GM06990 (cell line): ENCODE measurements around the gene CLN5.

DNA sequence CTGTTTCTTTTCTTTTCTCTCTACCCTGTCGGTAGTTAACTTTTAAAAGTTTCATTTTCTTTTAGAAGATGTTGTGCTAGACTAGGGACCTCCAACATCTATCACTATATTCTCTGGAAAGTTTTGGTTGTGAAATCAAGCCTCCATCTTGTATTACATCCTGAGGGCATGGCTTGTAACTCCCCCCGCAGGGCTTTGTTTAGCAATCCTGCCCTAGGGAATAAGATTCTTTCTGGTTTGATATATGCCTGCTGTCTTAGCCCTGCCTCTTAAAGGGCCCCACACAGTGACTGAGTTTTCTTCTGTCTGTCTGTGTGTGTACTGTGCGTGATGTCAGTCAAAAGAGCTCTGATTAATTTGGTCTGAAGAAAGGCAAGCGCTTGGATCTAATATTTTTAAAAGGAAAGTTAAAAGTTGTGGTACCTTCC lies 1027.4 kb upstream of the PCDH9 start:
- RRBS: no CpG with 5 or more reads among the region's 4 CpGs

DNA sequence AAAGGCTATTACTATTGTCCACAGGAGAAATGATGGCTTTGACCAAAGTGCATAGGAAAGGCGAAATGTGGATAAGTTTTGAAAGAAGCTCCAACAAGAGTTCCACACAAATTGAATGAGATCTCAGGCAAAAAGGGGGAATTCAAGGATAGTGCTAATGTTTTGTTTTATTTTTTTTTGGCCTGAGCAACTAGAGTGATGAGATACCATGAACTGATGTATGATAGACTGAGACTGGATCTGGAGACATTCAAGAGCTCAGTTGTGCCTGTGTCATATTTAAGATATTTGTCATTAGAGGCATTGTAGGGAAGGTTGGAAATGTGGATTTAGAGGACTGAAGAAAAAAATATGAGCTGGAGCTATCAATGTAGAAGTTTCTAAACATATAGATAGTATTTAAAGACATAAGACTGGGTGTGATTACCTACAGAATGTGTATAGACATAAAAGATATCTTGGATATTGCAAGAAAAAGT lies 457.7 kb downstream of the KLHL1 start:
- RRBS: no CpG with 5 or more reads among the region's 1 CpG

- RRBS: no CpG with 5 or more reads among the region's 4 CpGs
Measured at GRCh38 chr13:71479098-71479516, 387.9 kb downstream of the DACH1 start.

GRCh38 chr13:72773547-72773989 lies 8.1 kb downstream of the DIS3 start:
- RRBS: no CpG with 5 or more reads among the region's 3 CpGs

- RRBS: no CpG with 5 or more reads among the region's 5 CpGs
Measured at GRCh38 chr13:72777824-72778604, 3.7 kb downstream of the DIS3 start.

DNA sequence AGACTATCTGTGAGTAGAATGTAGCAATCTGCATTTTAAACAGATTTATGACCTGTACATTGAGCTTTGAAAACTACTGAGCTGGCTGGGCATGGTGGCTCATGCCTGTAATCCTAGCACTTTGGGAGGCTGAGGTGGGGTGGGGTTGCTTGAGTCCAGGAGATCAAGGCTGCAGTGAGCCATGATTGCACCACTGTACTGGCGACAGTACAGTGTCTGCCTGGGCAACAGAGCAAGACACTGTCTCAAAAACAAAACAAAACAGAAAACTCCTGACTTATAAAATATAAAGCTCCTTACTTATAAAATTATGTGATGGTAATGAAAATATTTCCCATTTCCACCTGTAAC lies 235.3 kb downstream of the KLF5 start:
- RRBS: no CpG with 5 or more reads among the region's 1 CpG

GRCh38 chr13:73520558-73520988 lies 461.8 kb downstream of the KLF5 start:
- RRBS: no CpG with 5 or more reads among the region's 5 CpGs

DNA sequence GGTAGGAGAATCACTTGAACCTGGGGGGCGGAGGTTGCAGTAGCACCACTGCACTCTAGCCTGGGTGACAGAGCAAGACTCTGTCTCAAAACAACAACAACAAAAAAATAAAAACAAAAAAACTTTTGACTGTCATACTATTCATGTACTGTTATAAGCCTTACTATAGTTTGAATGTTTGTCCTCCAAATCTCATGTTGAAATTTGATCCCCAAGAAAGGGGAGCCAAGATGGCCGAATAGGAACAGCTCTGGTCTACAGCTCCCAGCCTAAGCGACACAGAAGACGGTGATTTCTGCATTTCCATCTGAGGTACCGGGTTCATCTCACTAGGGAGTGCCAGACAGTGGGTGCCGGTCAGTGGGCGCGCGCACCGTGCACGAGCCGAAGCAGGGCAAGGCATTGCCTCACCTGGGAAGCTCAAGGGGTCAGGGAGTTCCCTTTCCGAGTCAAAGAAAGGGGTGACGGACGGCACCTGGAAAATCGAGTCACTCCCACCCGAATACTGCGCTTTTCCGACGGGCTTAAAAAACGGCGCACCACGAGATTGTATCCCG lies 581.6 kb downstream of the KLF5 start:
- RRBS: no CpG with 5 or more reads among the region's 24 CpGs

DNA sequence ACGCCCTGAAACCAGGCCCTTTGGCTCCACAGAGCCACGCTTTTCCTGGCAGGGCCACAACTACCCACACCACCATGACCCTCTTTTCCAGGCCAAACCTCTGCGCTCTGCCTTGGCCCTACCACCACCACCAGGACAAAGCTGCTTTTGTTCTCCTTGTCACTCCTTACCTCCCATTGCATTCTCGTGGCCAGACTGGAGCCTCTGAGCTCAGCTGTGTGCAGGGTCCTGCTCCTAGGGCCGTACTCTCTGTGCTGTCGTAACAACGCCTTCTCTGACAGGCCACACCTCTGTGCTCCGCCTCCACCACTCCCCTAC lies 602.8 kb downstream of the KLF5 start:
- RRBS: no CpG with 5 or more reads among the region's 8 CpGs

DNA sequence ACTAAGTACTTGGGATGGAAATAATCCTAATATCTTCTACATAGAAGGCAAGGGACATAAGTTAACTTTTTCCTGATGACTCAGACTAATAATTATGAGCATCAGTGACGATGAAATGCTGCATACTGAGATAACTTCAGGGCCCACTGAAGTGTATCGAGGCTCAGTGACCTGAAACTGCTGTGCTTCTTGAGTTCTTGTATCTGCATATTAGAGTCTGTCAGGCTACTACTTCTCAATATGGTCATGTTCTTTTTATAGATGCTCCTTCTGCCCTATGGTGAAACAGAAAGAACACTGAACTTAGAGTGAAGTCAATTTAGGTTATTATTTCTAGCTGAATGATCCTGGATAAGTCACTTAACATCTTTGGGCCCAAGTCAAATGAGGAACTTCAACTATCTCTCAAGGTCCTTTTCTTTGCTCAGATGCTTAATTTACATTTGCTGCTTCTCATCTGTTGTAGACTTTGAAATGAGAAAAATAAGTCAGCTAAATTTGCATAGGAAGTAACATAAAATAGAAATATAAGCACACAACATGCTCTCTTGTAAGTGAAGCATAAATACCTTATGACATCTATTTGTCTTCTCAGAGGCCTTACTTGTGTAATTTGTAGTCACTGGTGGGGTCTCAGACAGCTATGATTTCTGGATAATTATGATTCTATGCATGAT lies 909.1 kb downstream of the KLF5 start:
- RRBS: no CpG with 5 or more reads among the region's 2 CpGs

- RRBS: 6% methylated on average over 18 of the region's 76 CpGs
Measured at GRCh38 chr13:74133681-74134669, 1075.2 kb downstream of the KLF5 start.

DNA sequence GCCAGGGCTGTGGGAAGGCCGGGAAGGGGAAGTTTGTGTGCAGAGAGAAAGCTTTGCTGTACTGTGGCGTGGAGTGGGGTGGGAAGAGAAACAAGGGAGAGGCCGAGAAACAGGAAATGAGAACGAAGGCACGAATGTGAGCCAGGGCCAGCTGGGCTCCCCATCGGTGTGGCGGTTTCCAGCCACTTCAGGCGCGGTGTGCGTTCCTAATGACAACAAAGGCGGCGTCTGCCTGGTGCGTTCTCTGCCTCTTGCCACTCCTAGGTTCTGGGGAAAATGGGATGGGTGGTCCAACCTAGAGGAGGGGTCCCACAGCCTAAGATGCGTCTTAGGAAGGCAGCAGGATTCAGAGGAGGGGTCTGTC lies 1076.9 kb downstream of the KLF5 start:
- RRBS: 4% methylated on average over 1 of the region's 14 CpGs

DNA sequence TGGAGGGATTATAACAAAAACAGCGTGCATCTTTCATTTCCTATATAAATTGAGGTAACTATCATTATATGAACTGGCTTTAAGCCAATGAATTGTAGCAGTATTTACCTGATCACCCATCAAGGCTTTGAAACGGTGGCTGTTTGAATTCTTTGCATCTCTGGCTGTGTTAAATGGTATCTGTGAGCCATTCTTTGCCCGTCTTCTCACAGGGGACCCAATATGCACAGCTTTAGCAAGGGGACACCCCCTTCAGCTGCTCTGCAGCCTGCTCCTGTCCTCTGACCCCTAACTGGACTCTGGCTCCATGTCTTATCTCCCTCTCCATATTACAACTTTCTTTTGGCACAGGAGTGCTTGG lies 1109.2 kb downstream of the KLF5 start:
- RRBS: no CpG with 5 or more reads among the region's 3 CpGs

- RRBS: no CpG with 5 or more reads among the region's 6 CpGs
Measured at GRCh38 chr13:74168402-74168838, 1109.6 kb downstream of the KLF5 start.

DNA sequence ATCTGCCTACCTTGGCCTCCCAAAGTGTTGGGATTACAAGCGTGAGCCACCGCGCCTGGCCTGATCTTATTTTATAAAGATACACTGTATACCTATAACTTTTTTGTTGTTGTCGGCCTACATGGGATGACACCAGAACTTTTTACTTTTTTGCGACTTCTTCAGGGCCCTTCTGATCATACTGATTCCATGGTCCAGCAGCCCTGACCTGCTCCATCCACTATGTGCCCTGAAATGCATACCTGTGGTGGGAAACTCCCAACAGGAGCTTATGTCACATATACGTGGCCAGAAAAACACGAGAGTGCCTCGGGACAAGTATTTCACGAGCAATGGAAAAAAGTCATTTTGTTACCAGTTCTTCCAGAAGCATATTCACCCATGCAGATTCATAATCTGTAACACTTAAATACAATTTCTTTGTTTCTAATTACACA lies 1174.3 kb downstream of the KLF5 start:
- RRBS: no CpG with 5 or more reads among the region's 9 CpGs

DNA sequence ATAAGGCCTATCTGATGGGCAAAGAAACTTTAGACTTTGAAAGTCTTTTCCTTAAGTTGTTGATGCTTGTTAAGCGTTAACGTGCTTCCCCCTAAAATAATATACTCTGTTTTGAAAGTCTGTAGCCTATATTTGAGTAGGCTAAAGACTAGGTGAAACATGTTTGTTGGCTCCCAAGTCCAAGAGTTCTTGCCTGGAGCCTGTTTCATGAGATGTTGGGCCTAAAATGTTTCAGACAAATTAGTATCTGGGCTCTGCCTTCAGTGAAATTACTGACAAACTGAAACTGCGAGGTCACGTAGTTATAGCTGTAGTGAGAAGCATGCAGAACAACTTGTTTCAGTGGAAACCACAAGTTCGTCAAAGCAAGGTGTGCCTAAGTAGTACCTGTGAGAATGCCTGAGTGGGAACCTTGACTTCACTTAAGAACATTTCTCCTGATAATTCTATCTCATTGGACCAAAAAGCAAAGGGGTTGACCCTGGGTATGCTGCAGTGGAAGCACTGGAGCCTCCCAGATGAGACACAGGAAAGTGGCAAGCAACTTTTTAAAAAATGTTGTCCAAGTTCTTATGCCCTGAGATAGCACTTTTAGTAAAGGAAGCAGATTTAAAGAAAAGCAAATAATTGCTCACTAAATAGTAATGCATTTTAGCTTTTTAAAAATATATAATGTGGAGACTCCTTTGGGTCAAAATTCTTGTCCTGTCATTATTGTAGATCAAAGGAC lies 126.4 kb downstream of the LMO7 start:
- RRBS: no CpG with 5 or more reads among the region's 5 CpGs

DNA sequence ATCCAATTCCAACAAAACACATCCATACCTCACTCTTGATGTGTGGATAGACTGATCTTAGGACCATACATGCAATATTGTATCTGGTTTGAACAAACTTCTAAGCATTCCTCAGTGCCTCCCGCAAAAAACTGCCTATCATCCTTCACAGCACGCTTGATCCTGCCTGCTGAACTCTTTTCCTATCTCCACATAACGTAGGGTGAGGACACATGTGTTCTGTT lies 415.2 kb downstream of the KCTD12 start:
- RRBS: no CpG with 5 or more reads among the region's 3 CpGs

- RRBS: no CpG with 5 or more reads among the region's 4 CpGs
Measured at GRCh38 chr13:76880463-76881548, 5.4 kb downstream of the KCTD12 start.

GRCh38 chr13:76886777-76887257 lies 612 bp upstream of the KCTD12 start:
- RRBS: no CpG with 5 or more reads among the region's 31 CpGs

DNA sequence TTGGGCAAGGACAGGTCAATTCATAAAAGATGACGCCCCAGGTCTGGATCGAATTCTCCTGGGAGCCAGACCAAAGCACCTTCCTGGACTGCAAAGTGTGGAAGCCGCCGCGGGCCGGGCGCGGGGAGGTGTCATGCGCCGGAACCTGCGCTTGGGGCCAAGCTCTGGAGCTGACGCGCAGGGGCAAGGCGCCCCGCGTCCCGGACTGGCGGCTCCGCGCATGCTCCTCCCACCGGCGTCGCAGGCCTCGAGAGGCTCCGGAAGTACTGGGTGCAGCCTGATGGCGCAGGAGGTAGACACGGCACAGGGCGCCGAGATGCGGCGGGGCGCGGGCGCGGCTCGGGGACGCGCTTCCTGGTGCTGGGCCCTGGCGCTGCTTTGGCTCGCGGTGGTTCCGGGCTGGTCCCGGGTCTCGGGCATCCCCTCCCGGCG lies at the start of gene CLN5:
CLN5 (plus strand) TSS at position 263 of the 432 bp plus-strand sequence.
- RRBS: 4% methylated on average over 8 of the region's 46 CpGs